HT1080 (cell line): ENCODE measurements around the genes BRS3, ARHGEF6, MCF2 and ATP11C.

RAMPAGE:
- cytosol, long total RNA: no peak
- long total RNA: no peak
- nucleus, long total RNA: no peak
These were observed 12.5 kb downstream of the FHL1 start for GRCh38 chrX:136209125-136209931.

RAMPAGE:
- cytosol, long total RNA: no peak
- long total RNA: no peak
- nucleus, long total RNA: no peak
These were observed at the start of gene BRS3 for GRCh38 chrX:136487753-136488151. Gene BRS3 (plus strand): TSS chrX:136487947.

RAMPAGE:
- cytosol, long total RNA: no peak
- long total RNA: no peak
- nucleus, long total RNA: no peak
These were observed 54.2 kb downstream of the VGLL1 start for GRCh38 chrX:136586354-136586512.

RAMPAGE:
- cytosol, long total RNA: no peak
- long total RNA: no peak
- nucleus, long total RNA: no peak
These were observed 54.5 kb downstream of the VGLL1 start for GRCh38 chrX:136586513-136586835.

DNA sequence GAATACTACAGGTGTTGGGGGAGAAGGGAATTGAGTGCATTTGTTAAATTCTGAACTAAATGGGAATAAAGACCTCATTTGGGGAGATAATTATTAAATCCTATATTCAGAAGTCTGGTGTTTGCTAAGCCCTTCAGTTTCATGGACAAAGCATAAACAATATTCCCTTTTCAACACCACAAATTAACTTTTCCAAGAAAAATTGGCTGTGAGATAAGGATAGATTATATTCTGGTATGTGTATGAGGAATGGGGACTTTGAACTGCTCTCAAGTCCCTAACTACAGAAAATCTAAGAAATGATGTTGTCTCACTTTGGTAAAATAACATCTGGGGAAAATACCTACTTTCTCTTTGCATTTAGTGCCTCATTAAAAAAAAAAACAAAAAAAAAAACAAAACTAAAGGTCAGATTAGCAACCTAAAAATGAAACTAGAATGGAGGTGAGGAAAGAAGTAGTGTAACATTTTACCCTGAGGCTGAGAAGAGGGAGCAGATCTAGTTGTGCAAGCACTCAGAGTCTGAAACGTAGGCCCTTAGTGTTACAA, 55.9 kb downstream of the VGLL1 start:
RAMPAGE:
- cytosol, long total RNA: no peak
- long total RNA: no peak
- nucleus, long total RNA: no peak

DNA sequence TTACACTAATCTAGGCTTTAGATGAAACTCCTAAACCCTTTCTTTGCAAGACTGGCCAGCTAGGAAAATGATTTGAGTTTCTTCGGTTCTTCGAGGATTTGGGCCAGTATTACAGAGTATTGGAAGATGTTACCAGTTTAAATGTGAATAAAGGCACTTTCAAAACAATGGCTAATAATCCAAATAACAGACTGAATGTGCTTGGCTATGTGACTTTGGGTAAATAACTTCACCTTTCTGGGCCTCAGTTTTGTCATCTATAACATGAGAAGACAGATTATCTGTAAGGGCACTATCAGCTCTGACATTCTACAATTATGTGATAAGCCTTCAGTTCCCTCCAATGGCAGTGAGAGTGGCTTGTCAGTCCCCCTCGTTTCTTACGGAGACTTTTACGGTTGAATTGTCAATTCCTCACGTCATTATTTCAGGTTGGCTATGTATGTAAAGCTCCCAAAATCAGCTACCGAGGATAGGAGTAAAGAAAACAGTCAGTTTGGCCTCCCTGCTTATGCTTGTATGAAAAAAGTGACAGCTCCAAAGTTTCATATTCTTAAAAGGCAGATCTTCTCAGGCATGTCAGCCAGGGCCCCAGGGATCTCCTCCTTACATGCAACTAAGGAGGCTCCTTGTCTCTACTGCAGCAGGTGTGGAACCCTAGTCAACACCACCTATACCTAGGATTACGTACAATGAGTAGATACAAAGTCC, 3.7 kb downstream of the CD40LG start:
RAMPAGE:
- cytosol, long total RNA: no peak
- long total RNA: no peak
- nucleus, long total RNA: no peak

DNA sequence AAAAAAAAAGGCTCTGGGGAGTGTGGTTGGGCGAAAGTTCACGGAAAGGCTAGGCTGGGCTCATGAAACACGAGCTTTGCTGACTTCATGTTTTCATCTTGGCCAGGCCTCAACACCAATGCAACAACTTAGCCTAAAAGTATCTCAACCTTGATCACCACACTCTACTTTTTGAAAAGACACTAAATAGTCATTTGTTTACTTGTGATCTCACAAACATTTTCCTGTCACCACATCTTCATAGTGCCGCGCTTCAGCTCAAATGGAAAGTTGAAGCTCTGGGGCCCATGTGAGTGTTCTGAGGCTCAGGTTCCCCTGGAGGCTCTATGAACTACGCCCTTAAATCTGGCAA, 5.0 kb downstream of the CD40LG start:
RAMPAGE:
- cytosol, long total RNA: no peak
- long total RNA: no peak
- nucleus, long total RNA: no peak

DNA sequence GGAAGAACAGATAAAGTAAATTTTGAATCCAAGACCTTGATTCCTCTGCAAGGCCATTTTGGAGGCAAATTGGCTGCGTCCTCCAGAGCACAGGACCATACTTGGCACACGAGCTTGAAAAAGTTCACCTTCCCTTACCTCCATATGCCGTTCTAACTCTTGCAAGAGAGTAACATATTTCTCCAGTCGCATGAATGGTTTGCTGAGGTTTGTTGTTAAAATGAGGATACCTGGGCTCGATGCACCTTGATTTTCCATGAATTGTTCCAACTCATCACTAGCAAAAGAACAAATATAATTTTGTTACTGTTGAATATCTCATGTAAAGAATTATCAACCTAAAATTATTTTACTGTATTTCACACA, 42.5 kb downstream of the CD40LG start:
RAMPAGE:
- cytosol, long total RNA: no peak
- long total RNA: no peak
- nucleus, long total RNA: no peak

DNA sequence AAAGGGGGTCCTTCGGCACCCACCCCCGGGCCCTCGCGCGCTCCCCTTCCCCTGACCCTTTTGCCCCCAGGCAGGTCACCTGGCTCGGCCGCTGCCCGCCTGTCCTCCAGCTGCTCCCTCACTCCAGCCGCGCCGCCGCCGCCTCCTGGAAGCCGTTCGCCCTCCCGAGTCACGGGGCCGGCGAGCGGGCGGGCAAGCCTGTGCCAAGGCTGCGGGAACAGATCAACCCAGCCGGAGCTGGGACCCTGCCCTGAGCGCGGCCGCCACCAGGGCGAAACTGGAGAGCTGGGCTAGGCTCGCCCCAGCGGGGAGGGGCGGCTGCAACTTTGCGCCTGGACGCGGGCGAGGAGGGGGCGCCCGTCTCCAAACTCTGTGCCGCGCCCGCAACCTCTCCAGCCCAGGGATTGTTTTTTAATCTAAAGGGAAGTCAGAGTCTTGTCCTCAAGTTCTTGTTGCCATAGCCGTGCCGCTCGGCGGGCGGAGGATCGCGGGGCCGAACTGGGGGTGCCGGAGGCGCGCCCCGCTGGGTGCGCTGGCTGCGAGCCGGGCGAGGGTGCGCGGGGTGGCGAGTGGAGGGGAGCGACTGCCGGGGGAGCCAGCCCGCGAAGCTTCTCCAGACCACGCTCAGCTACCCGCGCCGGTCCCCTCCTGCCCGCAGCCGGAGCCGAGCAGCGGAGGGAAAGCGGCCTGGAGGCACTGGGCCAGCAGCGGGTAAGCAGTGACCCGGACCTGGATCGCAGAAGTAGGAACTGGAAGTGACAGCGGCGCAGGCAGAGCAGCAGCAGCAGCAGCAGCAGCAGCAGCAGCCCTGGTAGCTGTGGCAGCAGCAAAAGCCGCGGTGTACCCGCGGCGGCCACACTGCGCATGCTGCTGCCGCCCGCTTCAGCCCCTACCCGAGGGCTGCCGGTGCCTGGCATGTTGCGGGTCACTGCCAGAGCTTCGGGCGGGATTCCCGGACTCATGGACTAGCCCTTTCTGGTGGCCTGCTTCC, 13.4 kb downstream of the ARHGEF6 start:
RAMPAGE:
- cytosol, long total RNA: no peak
- long total RNA: no peak
- nucleus, long total RNA: no peak

DNA sequence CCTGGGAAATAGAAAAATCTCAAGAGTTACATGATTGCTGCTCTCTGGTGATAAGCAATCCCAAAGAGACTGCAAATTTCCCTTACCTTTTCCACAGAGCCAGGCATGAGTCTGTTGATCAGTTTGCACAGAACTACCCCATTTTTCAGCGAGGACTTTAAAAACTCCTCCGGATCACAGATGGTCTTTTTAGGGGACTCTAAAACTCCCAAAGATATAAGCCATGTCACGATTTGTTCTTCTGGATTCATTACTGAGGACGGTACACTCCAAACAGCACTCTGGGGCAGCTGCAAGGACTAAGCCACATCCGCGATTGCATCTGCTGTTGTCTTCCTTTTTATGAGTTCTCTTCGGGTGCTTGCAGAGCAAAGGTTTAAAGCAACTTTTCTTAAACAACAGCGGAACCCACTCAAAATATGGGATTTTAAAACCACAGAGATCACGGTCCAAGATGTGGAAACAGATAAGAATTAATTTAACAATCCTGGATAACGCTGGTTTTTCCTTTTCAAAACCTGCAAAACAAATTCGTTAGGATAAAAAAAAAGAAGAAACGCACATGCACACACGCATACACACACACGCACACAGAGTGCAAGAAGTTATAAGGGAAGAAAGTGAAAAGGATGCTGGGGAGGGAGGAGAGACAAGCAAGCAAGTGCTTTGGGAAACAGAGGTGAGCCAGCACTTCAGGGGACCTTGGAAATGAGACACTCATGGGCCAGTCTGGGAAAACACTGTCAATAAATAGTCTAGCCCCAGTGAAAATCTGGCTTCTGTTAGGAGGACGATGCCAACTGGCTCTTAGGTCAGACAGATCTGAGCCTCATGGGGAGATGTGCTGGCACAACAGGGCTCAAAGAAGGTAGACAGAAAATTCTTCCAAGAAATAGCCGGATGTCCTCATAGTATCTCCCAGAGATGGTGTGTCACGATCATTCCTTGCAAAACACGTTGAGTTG, at the start of gene ARHGEF6:
Gene ARHGEF6, minus strand, starts transcription at position 301 of the 965 bp plus-strand sequence.
RAMPAGE:
- cytosol, long total RNA: no peak
- long total RNA: no peak
- nucleus, long total RNA: no peak

DNA sequence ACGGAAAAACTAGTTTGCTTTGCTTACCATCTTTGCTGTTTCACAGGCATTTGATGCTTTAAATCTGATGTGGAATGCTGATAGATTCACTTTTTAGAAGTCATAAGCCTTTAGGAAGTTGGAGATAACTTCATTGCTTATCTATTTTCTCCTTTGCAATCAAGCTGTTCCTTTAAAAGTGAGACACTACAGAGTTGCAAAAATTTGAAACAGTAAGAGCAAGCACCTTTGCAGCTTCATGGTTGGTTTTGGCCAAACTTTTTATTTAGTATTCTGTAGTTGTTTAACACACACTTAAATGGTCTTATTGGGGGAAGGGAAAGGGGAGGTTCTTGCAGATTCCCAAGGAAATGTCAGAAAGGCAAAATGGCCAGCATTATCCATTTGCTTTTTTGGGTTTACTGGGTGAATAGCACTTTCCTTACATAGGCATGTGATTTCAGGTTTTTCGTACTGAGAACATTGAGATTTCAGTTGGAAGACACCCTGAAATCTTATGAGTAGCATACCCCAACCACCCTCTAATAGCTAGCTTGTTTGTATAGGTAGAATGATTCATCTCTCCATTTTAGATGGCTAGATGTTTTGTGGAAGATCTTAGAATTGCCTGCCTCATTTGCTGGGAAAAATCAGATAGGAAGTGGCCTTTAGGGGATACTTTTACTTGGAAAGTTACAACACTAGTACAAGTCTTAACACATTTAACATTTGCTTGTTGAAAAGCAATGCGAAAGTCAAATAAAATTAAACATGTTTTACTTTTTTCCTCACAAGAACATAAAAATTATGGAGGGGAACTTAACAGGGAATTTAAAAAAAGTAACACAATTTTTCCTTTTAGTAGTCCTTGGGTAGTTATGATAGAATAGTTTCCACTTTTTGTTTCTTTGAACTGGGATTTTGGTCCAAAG, 7.1 kb downstream of the RBMX start:
RAMPAGE:
- cytosol, long total RNA: no peak
- long total RNA: no peak
- nucleus, long total RNA: no peak

DNA sequence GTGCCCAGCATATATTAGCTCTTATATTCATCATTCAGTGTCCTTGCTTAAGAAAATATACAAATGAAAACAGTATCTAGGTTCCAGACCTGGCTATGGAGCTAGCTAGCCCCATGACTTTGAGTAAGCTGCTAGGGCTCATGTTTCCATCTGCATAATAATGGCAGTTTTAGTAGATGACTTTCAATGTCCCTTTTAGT, 435.3 kb downstream of the ZIC3 start:
RAMPAGE:
- cytosol, long total RNA: no peak
- long total RNA: no peak
- nucleus, long total RNA: no peak

DNA sequence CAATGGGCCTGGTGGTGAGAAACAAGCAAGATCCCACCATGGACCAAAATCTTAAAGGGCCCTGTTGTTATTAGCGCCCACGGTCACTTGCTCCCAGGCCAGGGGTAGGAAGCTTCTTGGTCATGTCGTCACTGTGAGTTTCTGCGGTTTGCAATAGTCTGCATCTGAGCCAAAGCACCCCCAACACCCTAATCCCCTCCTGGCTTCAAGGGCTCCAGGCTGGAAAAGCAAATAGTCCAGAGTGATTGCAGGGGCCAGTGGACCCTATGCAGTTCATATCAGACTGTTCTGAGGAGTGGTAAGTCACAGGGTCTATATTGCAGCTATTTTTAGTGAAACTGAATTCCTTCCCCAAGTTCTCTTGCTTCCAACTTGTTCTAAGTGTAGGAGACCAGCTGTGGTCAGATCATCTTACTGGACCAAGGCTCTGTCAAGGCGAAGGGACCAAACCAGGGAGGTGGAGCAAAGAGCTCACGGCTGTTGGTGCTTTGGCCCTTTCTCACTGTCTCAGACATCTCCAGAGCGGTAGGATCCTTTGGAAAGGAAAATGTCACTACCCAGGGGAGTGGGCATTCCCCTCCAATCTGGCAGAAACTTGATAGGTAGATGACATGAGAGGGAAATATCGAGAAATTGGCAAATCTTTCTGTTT, 307.8 kb upstream of the F9 start:
RAMPAGE:
- cytosol, long total RNA: no peak
- long total RNA: no peak
- nucleus, long total RNA: no peak

DNA sequence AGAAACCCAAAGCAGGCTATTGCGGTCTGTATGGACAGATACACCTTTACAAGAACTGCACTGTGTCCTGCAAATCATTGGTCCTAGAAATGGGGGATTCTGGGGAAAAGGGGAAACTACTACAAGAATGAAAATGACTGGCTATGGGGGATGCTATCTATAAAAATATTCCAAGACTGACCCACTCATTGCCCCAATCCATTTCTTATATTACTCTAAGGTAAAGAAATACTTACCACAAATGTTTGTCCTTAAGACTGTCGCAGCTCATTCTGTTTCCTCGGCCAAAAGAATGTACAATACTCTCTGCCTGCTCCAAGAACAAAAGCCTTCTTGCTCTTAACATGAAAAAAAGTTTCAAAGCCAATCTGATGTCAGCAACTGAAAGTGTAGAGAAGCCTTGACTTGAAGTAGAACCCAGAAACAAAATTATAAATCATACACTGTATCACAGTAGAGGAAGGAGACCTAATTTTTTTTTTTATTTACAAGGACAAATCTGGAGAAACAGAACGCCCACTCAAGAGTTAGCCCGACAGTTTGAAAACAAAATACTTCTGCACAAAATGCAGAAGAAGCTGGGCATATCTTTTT, at the start of gene MCF2:
Gene MCF2, minus strand, starts transcription at position 298 of the 594 bp plus-strand sequence.
RAMPAGE:
- cytosol, long total RNA: no peak
- long total RNA: no peak
- nucleus, long total RNA: no peak

DNA sequence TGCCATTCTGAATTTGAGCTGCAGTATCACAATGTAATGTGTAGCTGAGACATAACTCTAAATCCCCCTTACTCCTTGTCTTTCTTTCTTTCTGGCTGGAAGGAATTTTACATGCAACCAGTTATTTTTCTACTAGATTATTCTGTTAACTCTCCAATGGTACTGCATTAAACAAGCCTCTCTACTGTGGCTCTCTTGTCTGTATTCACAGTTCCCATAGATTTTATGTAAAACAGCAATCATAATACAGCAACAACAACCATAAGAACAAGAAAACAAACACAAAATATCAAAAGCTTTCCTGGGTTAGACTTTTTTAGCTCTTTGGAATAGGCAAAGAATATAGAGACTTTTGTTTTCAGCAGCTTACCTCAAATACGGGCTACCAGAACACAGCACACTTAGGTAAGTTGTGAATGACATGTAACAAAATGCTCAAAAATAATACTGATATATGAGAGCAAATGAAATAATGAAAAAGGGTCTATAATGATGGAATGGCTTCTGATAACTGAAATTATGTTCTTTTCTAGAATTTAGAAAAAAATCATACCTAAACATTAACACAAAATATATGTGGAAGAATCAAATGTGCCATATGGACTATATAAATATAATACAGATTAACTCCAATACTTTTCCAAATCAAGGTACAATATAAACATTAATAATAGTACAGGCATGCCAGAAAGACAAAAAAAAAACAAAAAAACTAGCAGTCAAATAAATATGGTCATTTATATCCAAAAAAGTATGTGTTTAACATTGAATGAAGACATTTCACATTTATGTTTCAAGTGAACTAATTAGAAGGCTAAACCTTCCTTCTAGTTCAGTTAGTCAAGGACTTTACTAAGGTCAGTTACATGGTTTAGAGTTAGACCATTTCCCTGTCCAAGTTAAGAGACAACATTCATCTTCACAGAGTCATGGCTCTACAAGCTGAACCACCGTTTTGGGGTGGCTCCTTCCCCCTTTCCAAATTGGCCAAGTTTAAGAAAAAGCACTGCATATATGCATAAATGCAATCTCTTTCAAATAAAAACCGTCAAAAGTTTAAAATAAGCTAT, 19.3 kb upstream of the MCF2 start:
RAMPAGE:
- cytosol, long total RNA: no peak
- long total RNA: no peak
- nucleus, long total RNA: no peak

DNA sequence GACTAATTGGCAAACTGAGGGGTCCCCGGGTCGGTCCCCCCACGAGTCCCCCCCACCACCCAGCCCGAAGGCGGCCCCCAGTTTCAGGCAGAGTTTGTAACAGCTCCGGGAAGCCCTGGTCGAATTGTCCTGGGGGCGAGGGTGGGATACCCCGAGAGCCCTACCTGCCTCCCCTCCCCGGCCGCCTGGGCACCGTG, 1.3 kb downstream of the ATP11C start:
RAMPAGE:
- cytosol, long total RNA: no peak
- long total RNA: no peak
- nucleus, long total RNA: no peak

GRCh38 chrX:139932933-139933359, at the start of gene ATP11C:
Gene ATP11C (minus strand): TSS chrX:139933053.
RAMPAGE:
- cytosol, long total RNA: no peak
- long total RNA: no peak
- nucleus, long total RNA: no peak

RAMPAGE:
- cytosol, long total RNA: no peak
- long total RNA: no peak
- nucleus, long total RNA: no peak
These were observed 622 bp upstream of the SOX3 start for GRCh38 chrX:140505161-140506220.

GRCh38 chrX:140507931-140508329, 3.1 kb upstream of the SOX3 start:
RAMPAGE:
- cytosol, long total RNA: no peak
- long total RNA: no peak
- nucleus, long total RNA: no peak

GRCh38 chrX:143432832-143433244, 84.4 kb downstream of the SPANXN3 start:
RAMPAGE:
- cytosol, long total RNA: no peak
- long total RNA: no peak
- nucleus, long total RNA: no peak